Esophagus squamous epithelium (tissue), 4 donors: ENCODE measurements around a stretch of chr2.

DNA sequence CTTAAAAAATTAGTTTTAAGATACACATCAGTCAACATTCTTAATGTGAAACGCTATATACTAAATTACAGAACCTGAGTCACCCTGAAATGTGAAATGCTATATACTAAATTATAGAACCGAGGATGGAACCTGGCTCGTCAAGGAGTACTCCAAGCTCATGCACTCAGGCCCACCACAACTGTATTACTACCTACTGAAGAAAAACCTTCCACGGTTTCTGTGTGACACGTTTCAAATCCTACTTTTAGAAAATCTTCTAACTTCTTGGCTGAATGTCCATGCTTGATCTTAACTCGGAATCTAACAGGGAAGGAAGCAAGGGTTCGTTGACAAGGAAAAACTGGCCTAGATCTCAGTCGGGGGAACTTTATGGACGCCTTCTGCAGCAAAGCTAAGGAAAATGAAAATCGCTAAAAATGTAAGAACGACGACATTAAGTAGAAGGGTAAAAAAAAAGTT, 1.4 kb downstream of the PRKD3 start:
- PRO-cap: no peak
- RAMPAGE, long total RNA, 4 experiments: no peak in any of the 4 experiments

DNA sequence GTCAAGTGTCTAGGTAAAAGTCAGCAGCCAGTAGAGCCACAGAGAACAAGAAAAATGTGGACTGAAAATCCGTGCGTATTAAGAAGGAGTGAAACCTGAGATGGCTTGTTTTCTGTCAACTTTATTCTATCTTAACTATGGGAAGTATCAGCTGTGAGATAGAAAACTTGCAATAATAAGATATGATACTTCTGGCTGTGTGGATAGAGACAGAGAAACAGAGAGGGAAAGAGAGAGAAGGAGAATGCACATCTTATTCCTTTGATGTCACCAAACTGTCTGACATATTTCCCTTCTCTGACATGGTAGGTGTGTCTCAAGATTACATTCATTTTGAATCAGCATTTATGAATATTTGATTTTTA, 69.5 kb downstream of the CDC42EP3 start:
- PRO-cap: no peak
- RAMPAGE, long total RNA, 4 experiments: no peak in any of the 4 experiments

- PRO-cap: no peak
- RAMPAGE, long total RNA, 4 experiments: no peak in any of the 4 experiments
These were observed 34.3 kb downstream of the CDC42EP3 start for GRCh38 chr2:37637244-37637443.

DNA sequence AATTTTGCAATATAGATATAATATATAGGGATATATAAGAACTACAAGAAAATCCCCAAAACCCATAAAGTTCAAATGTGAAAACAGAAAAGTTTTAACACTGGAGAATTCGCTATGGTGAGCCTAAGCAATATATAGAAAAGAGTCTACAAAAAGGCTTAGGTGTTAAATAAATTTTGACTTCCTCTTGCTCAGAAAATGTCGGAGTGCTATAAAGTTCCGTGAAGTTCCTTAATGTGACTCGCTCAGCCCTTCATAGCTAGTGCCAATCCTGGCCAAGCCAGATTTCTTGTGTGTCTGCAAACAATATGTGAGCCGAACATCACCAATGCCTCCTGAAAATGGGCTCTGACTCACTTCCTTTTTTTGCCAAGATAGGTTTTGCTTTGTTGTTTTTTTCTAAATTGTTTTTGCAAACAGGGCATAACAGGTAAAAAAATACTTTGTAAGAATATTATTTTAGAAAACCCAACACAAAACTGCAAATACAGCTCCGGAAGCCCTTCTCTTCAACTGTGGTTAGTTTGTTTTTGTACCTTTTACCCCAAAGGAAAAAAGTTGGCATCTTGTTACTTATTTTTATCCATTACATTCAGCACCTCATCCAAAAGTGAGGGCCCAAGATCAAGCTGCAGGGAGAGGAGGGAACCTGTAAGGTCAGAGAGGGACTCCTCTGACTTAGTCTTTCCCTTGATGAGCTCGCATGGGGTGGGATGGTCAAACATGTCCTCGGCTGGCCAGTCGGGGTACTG, 26.0 kb downstream of the CDC42EP3 start:
- PRO-cap: no peak
- RAMPAGE, long total RNA, 4 experiments: no peak in any of the 4 experiments

- PRO-cap: no peak
- RAMPAGE, long total RNA, 4 experiments: no peak in any of the 4 experiments
These were observed 16.9 kb downstream of the CDC42EP3 start for GRCh38 chr2:37654475-37654912.

DNA sequence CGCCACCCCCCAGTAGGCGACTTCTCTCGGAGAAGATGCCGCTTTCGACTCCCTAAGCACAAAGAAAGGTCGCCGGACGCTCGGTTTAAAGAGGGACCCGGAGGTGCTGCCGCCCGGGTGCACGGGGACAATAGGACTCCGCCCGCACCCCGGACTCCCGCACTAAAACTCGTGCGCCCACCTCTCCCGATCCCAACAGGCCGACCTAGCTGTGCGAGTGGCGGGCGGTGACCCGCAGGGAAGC, 360 bp upstream of the CDC42EP3 start:
- PRO-cap: no peak
- RAMPAGE, long total RNA, 4 experiments: no peak in any of the 4 experiments

GRCh38 chr2:37711262-37711929, 40.0 kb upstream of the CDC42EP3 start:
- PRO-cap: no peak
- RAMPAGE, long total RNA, 4 experiments: no peak in any of the 4 experiments

DNA sequence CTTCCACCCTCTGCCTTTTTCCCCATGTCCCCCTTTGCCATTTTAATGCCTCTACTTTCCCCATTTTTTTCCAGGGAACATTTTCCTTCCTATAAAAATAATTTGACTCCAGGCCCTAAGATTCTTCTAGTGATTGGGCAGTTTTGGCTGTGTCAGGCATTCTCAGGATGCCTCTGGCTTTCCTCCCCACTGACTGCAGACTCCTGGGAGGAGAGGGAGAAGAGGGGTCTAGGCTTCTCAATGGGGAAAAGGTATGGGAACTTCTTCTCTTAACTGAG, 126.5 kb upstream of the RMDN2 start:
- PRO-cap: no peak
- RAMPAGE, long total RNA, 4 experiments: no peak in any of the 4 experiments

DNA sequence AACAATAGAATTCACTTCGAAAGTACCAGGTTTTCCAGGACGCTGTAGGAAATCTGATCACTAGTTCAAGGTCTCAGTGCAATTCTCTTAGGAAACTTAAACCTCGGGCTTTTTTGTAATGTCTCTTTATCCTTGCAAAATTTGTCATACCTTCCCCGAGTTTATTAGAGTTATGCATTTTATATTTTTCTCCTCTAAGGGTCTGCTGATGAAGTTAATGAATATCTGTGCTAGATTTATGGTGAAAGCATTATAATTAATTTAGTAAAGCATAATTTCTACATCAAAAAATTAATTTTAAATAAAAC, 869 bp downstream of the RMDN2 start:
- PRO-cap: no peak
- RAMPAGE, long total RNA, 4 experiments: no peak in any of the 4 experiments

GRCh38 chr2:38097866-38098917, 22.2 kb upstream of the CYP1B1 start:
- PRO-cap: no peak
- RAMPAGE, long total RNA, 4 experiments: no peak in any of the 4 experiments

DNA sequence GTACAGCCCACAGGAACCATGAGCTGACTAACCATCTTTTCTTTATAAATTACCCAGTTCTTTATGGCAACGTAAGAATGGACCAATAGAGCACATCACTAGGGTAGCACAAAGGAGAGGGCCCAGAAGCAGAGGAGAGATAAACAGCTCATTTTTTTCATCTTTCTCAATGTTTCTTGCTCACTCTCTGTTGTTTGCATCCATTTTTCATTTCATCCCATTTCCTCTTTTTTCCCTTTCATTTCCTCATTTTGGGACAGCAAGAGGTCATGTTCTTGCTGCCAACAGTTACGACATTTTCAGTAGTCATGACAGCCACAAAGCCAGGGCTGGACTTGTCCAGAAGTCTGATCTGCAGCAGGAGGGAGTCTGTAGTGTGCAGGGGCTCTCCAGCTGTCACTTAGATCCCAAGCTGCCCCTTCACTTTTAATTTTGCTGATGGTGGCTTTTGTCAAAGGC, 52.7 kb upstream of the CYP1B1 start:
- PRO-cap: unidirectional peak, plus-strand start at position 338 of the sequence
- RAMPAGE, long total RNA, 4 experiments: no peak in any of the 4 experiments

DNA sequence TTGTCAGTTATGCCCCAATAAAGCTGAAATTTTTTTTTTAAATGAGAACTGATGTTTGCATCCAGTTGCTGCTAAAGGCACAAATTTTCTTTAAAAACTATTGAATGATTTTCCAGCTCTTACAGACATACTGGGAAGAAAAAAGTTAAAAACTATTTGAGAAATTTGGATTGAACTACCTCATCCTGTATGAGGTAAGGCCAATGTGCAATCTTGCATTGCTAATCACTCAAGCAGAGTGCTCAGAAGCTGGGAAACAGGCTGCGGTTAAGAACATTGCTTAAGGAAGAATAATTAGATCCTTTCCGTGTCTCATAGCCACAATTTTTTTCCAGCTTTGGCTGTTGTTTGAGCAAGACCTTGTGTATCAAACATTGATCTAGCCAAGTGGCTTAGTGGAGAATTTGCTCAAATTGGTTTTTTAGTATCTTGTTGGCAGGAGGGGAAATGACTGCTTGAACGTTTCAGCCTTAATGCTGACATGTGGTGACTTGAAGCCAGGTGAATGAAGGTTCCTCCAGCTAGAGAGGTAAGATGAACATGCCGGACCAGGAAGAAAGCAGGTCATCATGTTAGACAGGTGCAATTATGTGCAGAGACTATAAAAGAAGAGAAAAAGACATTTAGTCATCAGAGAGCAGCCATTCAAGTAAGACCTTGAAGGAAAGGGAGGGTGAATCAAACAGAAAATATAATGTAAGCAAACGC, 98.7 kb upstream of the CYP1B1 start:
- PRO-cap: unidirectional peak, plus-strand start at position 245 of the sequence
- RAMPAGE, long total RNA, 4 experiments: no peak in any of the 4 experiments

DNA sequence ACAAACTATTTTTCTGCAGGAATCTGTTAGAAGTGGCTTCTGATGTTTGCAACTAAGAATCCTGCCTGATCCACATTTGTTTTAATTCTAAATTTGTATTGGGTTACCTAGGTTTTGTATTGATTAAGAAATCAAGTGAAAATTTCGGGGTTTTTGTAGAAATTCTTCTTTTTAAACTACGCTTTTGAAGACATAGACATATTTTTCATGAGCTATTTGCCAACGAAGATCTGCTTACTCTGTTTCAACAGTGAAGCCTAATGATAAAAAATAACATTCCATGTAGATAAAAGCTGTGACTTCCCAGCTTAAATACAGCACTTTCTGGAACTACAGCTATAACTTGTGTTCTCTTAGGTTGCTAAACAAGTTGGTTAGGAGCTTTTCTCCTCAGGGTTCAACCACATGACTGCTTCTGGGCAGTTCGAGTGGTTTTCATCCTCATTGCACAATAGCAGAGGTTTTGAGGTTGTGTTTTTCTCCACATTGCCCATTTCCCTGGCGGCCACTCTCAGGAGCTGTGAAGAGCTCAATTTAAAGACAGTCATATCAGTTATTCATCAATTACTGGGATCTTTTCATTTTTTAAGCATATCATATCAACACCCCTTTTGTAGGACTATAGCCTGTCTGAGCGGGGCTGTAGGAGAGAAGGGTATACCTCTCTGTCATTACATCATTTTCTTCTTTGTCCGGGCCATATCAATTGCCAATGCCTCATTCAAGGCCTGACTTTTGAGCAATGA, 102.1 kb upstream of the CYP1B1 start:
- PRO-cap: bidirectional peak, plus-strand start at position 493 of the sequence, minus-strand start at position 345 of the sequence
- RAMPAGE, long total RNA, 4 experiments: no peak in any of the 4 experiments

DNA sequence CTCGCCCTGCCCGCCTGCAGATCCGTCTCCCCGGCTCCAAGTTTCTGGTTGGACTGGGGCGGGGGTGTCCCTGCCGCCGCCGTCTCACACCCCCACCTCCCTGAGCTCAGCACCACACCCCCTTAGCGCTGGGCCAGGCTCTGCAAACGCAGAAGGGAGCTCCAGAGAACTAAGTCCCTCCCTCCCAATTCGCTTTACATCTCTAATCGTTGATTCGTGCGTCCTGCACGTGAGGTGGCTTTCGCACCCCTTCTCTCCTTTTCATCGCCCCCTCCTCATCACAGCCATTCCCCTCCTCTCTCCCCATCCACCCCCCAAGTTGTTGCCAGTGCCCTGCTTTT, 366 bp upstream of the ATL2 start:
- PRO-cap: bidirectional peak, plus-strand start at position 151 of the sequence, minus-strand start outside the sequence
- RAMPAGE, long total RNA, 4 experiments: no peak in any of the 4 experiments

DNA sequence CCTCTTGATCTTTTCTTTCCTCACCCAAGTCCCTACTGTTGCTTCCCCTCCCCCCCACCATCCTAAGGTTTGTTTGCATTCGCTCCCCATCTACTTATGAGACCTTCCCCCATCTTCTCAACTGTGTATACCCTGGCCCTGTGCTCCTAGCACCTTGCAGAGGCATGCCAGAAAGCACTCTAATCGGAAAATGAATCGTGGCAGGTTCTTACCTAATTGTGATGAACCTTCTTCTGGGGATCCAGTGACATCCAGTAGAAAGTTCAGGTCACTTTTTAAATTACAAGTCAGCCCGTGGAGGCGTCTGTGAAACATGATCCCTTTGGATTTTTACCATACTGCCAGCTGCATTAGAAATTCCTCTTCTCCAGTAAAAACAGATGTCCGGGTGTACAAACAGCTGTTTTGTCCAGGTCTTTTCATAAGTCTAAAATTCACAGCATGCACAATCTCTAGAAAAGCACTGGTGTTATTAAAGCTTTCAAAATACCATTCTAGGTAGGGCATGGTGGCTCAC, 795 bp upstream of the ATL2 start:
- PRO-cap: no peak
- RAMPAGE, long total RNA, 4 experiments: no peak in any of the 4 experiments

DNA sequence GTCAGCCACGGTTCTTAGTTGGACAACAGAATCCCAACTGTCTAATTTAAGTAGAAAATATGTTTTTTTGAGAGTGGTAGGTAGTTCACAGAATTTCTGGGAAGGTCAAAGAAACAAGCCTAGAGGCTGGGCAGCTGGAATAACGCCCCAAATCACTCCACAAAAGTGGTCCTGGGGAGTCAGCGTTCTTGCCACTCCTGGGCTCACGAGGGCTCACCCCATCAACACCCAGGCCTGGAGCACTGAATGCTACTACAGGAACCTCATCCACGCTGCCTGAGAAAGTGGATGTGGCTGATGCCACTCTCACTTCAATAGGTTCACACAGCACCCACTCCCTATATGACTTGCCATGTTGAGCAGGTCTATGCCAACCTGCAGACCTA, 76.3 kb upstream of the ATL2 start:
- PRO-cap: no peak
- RAMPAGE, long total RNA, 4 experiments: no peak in any of the 4 experiments

- PRO-cap: bidirectional peak, plus-strand start at chr2:38462619, minus-strand start at chr2:38462458
- RAMPAGE, long total RNA, 4 experiments: no peak in any of the 4 experiments
These were observed 85.1 kb upstream of the ATL2 start for GRCh38 chr2:38462041-38462797.

GRCh38 chr2:38505812-38506207, 96.9 kb downstream of the HNRNPLL start:
- PRO-cap: bidirectional peak, plus-strand start at chr2:38505975, minus-strand start at chr2:38505869
- RAMPAGE, long total RNA, 4 experiments: no peak in any of the 4 experiments

DNA sequence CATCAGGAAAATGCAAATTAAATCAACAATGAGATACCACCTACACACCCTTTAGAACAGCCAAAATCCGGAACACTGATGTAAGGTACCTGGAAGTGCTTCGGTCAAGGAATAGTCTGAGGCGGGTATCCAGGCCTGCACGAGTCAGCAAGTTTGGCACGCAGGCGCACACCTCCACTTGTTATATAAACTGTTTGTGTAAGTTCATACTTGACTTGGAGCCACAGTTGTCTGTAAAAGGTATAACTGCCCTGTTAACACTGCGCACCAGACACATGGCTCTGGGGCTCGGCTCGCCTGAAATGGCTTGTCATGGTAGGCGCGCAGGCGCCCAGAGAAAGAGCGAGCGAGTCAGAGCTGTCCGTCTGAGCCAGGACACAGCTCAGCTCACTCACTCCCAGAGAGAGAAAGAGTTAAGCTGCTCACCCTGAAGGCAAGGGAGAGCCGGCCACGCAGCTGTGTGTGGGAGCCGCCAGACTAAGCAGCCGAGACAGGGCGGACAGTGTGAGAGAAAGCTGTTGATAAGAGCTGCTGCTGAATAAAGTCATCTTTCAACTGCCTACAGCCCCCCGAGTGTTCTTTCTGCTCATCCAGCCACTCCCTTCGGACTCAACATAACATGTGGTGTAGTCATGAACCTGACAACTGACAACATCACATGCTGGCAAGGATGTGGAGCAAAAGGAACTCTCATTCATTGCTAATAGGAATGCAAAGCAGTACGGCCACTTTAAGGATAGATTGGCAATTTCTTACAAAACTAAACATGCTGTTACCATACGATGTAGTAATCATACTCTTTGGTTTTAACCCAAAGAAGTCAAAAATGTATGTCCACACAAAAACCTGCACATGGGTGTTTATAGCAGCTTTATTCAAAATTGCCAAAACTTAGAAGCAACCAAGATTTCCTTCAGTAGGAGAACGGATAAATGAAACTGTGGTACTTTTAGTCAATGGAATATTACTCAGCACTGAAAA, 87.1 kb downstream of the HNRNPLL start:
- PRO-cap: bidirectional peak, plus-strand start at position 274 of the sequence, minus-strand start at position 118 of the sequence; bidirectional peak, plus-strand start at position 488 of the sequence, minus-strand start at position 303 of the sequence; bidirectional peak, plus-strand start at position 697 of the sequence, minus-strand start at position 611 of the sequence
- RAMPAGE, long total RNA, 4 experiments: no peak in any of the 4 experiments

GRCh38 chr2:38598771-38599156, 4.0 kb downstream of the HNRNPLL start:
- PRO-cap: bidirectional peak, plus-strand start at chr2:38598920, minus-strand start at chr2:38598898
- RAMPAGE, long total RNA, 4 experiments: no peak in any of the 4 experiments